HGPS cell (cell line): ENCODE measurements around the genes TDRD7, XPA and ANKS6.

GRCh38 chr9:97327881-97328247 is 20.4 kb downstream of the CCDC180 start:
- RRBS = no CpG with 5 or more reads among the region's 2 CpGs

GRCh38 chr9:97411628-97413074 is at the start of gene TDRD7:
Gene TDRD7 (plus strand): TSS chr9:97412096.
- RRBS = 2% methylated on average over 49 of the region's 130 CpGs

GRCh38 chr9:97632183-97633007 is 773 bp downstream of the TSTD2 start:
- RRBS = no CpG with 5 or more reads among the region's 28 CpGs

GRCh38 chr9:97696608-97697821 is at the start of gene XPA:
Gene XPA (minus strand): TSS chr9:97697340.
- RRBS = 2% methylated on average over 36 of the region's 87 CpGs

- RRBS = 6% methylated on average over 38 of the region's 58 CpGs
Observed at GRCh38 chr9:97740889-97741924, 44.1 kb upstream of the XPA start.

- RRBS = 5% methylated on average over 55 of the region's 83 CpGs
Observed at GRCh38 chr9:97854307-97854826, 1.3 kb downstream of the FOXE1 start.

- RRBS = no CpG with 5 or more reads among the region's 10 CpGs
Observed at GRCh38 chr9:98010940-98011656, 28.0 kb downstream of the ANP32B start.

- RRBS = no CpG with 5 or more reads among the region's 6 CpGs
Observed at GRCh38 chr9:98046855-98047360, 9.6 kb upstream of the NANS start.

GRCh38 chr9:98053966-98055148 is 2.2 kb upstream of the NANS start:
- RRBS = no CpG with 5 or more reads among the region's 12 CpGs

GRCh38 chr9:98071601-98072172 is 15.2 kb downstream of the NANS start:
- RRBS = no CpG with 5 or more reads among the region's 12 CpGs

- RRBS = no CpG with 5 or more reads among the region's 8 CpGs
Observed at GRCh38 chr9:98084175-98085034, 27.9 kb downstream of the NANS start.

DNA sequence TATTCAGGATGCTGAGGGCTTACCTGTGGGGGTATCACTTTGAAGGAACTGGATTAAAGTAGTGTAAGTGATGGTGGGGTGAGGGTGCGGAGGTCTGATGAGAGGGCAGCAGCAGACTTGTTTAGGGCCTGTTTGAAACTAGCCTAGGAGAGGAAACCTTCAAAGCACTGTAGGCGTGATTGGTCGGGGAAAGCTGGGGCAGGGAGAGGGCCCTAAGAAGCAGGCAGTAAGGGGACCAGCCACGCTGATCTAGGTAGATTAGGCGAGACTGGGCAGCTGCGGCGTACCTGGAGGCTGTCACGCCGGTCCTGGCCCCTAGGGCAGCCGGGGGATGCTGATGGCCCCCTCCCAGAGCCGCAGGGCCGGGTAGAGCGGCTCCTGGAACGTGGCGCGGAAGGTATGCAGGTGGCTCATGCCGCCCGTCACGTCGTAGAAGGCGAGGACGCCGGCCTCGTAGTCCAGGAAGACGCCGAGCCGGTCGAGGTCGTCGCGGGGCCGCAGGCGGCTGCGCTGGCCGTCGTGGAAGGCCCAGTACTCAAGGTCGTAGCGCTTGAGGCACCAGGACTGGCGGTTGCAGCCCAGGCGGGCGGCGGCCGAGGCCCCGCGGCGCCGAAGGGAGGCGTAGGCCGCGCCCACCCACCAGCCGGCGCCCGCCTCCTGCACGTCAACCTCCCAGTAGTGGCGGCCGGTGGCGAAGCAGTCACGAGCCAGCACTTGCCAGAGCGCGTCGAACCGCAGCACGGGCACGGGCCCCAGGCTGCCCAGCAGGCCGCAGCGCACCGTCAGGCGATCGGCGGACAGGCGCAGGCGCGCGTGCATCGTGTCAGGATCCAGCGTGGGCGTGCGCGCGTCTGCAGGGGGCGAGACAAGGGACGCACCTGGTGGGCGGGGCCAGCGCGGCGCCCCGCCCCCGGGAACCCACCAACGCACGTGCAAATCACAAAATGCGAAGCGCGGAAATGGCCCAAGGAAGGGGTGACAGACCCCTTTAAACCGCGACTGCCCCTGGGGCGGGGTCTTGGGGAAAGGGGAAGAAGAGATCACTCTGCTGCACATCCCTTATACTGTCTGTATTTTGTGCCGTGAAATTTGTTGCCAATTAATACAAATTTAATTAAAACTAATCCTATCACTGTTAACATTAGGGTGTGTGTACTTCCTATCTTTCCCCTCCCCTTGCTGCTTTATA is 31.0 kb downstream of the NANS start:
- RRBS = 32% methylated on average over 18 of the region's 97 CpGs

GRCh38 chr9:98146102-98146893 is 27.3 kb upstream of the TRIM14 start:
- RRBS = no CpG with 5 or more reads among the region's 7 CpGs

- RRBS = 89% methylated on average over 2 of the region's 2 CpGs
Observed at GRCh38 chr9:98217298-98217761, 24.9 kb upstream of the CORO2A start.

- RRBS = no CpG with 5 or more reads among the region's 9 CpGs
Observed at GRCh38 chr9:98251580-98251997, 3.9 kb downstream of the TBC1D2 start.

DNA sequence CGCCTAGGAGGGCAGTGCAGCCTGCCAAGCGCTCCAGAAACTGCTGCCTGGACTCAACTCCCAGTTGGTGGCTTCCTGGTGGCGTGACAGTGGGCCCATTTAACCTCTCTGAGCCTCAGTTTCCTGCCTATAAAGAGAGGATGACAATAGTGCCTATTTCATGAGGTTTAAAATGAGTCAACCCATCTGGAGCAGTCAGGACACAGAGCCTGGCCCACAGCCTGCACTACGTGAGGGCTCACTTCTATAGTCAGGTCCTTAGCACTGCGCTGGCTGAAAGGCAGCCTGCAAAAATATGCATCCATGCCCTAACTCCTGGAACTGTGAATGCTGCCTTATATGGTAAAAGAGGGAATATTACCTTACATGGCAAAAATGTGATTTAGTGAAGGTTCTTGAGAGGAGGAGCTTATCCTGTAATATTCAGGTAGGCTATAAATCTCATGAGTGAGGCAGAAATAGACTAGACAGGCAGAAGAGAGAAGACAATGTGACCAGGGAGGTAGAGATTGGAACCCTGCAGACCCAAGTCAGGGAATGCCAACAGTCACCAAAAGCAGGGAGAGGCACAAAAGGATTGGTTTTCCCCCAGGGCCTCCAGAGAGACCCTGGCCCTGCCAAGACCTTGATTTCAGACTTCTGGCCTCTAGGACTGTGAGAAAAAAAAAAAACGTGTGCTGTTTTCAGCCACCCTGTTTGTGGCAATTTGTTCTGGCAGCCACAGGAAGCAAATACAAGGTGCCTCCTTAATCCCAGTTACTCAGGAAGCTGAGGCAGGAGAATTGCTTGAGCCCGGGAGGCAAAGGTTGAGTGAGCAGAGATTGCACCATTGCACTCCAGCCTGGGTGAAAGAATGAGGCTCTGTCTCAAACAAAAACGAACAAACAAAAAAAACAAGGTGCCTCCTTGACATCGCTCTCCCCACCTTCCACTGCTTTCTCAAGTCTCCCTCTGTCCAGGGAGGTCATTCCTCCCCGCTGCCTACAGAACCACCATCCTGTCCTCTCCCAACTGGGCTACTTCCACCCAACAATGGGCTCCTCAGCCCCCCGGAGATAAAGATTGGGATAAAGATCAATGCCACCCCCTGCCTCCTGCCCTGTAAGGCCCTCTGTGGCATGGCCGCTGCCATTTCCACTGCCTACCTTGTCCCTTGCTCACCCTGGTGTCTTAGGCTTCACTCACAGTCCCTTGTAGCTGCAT is 98.2 kb downstream of the GABBR2 start:
- RRBS = no CpG with 5 or more reads among the region's 12 CpGs

DNA sequence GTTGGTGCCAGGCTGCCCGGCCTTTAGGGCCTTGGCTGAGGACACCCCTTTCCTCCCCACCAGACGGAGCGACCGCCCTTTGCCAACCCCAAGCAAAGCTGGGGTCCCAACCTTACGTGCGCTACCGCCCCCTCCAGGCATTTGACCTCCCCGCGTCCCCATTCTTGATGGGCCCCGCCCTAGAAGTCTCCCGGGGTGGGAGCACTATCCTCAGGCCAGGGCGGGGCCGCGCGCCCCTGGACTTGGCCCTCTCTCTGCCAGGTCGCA is 838 bp upstream of the GABBR2 start:
- RRBS = no CpG with 5 or more reads among the region's 16 CpGs

DNA sequence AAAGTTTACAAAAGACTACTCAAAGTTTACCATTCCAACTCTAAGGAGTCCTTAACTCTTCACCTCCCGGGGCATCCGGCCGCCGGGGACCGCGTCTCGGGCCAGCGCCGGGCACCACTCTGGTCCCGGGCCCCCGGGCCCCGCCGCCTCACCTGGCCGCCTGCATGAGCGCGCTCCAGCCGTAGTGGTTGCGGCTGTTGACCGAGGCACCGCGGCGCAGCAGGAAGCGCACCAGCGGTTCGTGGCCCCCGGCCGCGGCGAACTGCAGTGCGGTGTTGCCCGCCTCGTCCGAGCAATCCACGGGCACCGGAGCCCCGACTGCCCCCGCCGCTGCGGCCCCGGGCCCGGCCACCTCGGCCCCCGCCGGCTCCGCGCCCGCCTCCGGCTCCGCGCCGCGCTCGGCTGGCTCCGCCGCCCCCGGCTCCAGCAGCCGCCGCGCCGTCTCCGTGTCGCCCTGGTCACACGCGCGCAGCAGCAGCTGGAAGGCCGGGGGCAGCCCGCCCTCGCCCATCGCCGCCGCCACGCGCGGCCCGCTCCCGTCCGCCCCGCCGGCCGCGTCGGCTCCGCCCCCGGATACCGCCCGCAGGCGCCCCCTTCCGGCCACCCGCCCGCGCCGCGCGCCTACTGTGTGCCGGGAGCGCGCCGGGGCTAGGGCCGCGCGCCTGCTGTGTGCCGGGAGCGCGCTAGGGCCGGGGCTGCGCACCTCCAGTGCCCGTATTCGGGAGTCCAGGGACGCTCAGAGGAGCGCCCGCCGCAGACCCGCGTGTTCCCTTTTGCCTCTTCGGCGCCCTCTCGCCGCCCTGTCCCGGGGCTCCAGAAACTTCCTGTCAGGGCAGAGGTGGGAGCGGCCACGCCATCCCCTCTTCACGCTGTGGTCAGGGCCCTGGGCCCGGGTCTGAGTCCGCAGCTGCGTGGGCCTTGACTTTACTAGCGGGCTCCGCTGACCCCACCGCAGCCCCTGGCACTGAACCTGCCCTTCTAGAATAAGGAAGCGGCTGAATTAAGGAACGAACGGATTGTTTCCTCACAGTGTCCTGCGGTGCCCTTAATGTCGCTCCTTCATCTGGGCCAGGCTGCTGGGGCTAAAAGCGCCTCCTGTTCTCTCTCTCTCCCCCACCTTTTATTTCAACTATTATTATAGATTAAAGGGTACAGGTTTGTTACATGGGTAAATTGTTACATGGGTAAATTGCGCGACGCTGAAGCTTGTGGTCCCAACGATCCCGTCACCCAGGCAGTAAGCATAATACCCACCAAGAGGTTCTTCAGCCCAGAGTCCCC is at the start of gene ANKS6:
ANKS6 (minus strand) TSS at position 575 of the 1,281 bp plus-strand sequence.
- RRBS = 2% methylated on average over 57 of the region's 139 CpGs

GRCh38 chr9:98808334-98809278 is 1.1 kb downstream of the GALNT12 start:
- RRBS = no CpG with 5 or more reads among the region's 24 CpGs

DNA sequence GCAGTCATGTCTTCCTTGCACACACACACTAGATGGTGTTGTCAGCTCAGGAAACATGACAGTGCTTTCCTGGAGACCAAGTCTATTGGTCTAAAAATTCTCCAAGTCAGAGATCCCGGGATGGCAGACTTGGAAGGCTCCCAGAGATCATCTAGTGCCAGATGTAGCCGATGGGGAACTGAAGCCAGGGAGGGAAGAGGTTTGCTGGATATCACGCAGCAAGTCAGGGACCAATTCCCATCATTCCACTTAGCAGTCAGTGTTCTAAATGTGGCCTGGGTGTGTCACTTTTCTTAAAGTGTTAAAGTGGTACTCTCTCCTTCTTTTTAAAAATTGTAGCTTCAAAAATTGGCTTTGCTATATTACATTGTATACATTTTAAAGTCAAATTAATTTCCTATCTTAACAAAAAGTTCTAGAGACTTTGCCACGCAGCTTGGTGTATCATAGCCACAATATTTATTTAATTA is 53.6 kb downstream of the GALNT12 start:
- RRBS = no CpG with 5 or more reads among the region's 4 CpGs